WTC11 (cell line): ENCODE data around the gene GPR152.

DNA sequence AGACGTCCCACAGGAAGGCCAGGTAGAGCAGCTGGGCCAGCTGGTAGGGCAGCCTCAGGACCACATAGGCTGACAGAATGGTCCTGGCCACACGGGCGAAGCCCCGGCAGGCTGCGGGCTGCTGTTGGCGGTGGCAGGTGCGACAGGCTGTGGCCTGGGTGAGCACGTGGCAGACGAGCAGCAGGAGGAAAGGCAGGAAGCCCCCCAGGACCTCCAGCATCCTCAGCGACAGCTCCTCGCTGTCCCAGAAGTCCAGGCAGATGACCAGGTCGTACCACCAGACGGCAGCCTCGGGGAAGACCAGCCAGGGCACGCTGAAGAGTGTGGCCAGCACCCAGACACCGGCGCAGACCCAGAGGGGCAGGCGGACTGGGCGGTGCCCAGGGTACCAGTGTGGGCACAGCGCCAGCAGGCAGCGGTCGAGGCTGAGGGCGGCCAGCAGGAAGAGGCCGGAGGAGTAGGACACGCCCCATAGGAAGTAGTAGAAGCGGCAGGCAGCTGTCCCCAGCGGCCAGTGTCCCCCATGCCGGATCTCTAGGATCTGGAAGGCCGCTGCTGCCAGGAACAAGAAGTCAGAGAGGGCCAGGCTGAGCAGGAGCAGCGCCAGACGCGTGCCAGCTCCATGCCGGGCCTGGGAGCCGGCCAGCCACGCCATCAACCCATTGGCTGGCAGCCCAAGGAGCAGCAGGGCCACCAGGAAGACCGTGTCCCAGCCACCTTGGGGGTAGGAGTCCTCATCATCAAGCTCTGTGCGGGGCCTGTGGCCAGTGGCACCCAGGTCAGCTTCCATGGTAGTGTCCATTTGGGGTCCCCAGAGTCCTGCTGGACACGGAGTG, at the start of gene GPR152:
Gene GPR152, minus strand, starts transcription at position 807 of the 836 bp plus-strand sequence.
- PRO-cap = no peak

GRCh38 chr11:67504325-67504593, 904 bp downstream of the PITPNM1 start:
- PRO-cap = no peak

DNA sequence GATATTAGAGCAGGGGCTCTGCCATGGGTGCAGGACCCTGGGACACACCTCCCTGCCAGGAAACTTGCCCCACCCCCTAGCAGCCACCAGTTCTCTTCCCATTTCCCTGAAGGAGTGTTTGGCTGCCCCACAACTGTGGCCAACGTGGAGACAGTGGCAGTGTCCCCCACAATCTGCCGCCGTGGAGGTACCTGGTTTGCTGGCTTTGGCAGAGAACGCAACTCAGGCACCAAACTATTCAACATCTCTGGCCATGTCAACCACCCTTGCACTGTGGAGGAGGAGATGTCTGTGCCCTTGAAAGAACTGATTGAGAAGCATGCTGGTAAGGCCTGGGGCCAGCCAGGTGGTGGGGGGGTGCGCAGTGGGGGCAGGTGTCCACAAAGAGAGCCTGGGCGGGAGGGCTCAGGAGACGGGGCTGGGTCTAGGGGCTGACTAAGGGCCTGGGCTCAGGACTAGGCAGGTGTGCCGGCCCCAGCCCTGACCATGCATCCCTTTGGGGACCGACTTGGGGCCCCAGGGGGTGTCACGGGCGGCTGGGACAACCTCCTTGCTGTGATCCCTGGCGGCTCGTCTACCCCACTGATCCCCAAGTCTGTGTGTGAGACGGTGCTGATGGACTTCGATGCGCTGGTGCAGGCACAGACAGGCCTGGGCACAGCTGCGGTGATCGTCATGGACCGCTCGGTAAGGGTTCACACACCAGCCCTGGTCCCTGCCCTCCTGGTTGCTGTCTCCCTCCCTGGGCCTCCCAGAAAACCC, 4.3 kb downstream of the NDUFV1 start:
- PRO-cap = no peak

GRCh38 chr11:67757785-67758466, 83.5 kb upstream of the ALDH3B2 start:
- PRO-cap = unidirectional peak, plus-strand start at chr11:67758162

GRCh38 chr11:67762938-67763279, 88.5 kb upstream of the ALDH3B2 start:
- PRO-cap = no peak

DNA sequence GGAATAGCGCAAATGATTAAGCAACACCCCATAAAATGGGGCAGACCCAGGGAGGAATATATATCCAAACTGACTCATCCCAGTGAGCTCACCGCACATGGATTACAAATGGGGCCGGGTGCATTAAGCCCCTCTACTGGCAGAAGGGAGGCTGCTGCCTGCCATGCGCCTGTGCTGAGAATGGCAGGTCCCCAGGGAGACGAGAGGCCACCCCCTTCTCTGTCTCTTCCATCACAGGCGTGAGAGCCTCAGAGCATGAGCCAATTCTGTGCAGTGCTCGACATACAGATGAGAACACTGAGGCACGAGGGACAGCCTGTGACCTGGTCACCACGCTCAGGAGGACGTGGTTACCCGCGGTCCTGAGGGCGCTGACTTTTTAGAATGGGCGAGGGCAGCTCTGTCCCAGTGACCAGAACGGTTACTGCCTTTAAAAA, 130.1 kb upstream of the ALDH3B2 start:
- PRO-cap = unidirectional peak, plus-strand start at position 231 of the sequence

GRCh38 chr11:67954994-67955358, 48.9 kb downstream of the UNC93B1 start:
- PRO-cap = unidirectional peak, plus-strand start at chr11:67955261

- PRO-cap = no peak
Observed at GRCh38 chr11:68002511-68003070, 1.3 kb downstream of the UNC93B1 start.

DNA sequence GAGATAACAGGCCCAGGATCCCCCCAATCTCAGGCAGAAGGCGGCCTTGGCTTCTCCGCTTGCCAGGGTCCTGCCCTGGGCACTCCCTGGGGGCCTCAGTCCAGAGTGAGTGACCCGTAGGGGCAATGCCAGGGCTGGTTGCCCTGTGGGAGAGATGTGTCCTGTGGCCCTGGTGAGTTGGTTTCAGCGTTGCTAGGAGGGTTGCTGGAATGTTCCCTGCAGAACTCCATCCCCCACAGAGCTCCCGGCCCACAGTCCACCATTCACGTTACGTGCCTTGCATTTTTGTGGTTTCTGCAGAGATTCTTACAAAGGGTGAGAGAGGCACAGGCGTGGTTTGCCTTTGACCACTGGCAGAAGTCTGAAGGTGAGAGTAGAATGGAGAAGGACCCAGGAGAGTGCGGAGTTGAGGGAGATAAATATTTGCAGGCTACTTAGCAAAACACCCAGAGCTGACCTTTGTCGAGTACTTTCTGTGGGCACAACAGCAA, 3.0 kb downstream of the ALDH3B1 start:
- PRO-cap = no peak

GRCh38 chr11:68058180-68058882, 19.5 kb downstream of the TCIRG1 start:
- PRO-cap = no peak

DNA sequence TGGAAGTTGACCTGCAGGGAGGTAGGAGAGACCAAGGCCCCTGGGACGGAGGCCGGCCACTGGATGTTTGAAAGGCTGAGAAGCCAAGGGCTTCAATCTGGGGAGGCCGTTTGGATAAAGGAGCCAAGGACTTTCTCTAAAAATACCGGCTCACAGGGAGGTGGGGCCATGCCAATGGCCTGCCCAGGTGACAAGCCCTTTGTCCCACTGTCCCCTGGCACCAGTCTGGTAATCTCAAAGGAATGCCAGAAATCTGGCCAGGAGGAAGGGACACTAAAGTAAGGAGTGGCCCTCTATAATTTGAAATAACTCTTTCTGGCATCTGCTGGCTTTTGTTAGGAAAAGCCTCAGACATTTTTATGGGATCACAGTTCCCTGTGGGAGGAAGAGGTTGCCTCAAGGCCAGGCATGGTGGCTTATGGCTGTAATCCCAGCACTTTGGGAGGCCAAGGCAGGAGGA, 1.8 kb upstream of the CHKA start:
- PRO-cap = no peak

DNA sequence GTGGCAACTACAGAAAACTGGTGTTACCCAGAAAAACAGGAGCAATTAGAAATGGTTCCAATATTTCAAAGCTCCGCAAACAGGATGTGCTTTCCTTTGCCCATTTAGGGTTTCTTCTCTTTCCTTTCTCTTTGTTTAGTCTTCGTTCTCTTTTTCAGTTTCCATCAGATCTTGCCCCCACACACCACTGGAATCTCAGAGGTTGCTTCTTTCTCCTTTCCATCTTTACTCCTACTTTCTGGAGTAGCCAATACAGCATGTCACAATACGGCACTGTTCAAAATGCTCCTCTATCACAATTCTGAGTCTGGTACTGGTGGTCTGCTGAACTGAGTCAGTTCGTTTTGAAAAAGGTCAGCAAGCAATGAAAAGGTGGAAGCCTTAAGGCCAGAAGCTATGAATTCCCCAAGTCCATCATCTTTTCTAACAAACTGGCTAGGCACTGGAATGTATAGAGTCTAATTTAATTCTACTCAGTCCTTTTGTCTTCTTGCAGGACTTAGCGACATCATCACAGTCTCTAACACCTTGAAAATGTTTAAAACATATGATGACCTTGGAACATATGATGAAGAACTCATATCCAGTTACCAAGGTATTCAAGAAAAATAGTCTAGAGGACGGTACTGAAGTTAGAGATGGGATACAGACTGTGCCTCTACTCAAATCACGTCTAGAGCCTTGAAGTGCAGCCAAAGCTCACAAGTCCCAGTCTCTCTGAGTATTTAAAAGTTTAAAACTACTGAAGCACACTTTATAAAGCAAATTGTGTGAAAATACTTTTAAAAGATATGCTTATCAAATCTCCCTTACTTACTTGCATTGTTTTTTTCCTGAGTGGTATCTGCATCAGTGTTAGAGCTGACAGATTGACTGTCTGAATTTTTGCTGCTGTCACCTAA, 45.2 kb upstream of the CHKA start:
- PRO-cap = no peak

DNA sequence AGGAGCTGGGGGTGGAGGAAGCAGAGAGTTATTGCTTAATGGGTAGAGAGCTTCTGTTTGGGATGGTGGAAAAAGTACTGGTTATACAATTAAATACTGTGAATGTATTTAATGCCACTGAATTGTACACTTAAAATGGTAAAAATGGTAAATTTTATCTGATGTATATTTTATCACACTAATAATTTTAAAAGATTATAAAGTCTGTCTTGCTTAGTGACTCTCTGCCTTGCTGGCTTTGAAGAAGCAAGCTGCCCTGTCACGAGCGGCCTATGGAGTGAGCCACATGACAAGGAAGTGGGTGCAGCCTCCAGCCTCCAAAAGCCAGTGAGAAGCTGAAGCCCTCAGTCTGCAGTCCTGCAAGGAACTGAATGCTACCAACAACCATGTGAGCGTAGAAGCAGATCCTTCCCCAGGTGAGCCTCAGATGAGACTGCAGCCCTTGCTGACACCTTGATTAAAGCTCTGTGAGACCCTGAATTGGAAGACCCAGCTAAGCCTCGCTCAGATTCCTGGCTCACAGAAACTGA, 20.0 kb downstream of the C11orf24 start:
- PRO-cap = no peak

- PRO-cap = no peak
Observed at GRCh38 chr11:68256134-68256895, 15.5 kb downstream of the C11orf24 start.

DNA sequence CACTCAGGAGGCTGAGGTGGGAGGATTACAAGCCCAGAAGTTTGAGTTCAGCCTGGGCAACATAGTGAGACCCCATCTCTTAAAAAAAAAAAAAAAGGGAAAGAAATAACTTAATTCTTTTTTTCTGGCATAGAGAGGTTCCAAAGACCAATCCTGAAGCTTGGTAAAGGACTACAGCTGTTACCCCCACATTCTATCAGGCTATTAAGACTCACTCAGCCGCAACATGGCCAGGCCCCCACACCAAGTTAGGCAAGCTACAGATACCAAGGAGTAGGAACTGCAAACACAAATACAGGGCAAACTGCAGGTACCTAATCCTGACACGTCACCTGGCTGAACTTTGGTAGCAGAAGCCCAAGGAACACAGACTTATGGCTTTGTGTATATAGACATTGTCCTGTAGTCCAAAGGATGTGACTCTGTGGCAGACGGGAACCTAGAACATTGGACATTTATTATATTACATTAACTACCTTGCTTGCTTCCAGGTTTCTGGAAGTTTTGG, 1.2 kb downstream of the C11orf24 start:
- PRO-cap = no peak

DNA sequence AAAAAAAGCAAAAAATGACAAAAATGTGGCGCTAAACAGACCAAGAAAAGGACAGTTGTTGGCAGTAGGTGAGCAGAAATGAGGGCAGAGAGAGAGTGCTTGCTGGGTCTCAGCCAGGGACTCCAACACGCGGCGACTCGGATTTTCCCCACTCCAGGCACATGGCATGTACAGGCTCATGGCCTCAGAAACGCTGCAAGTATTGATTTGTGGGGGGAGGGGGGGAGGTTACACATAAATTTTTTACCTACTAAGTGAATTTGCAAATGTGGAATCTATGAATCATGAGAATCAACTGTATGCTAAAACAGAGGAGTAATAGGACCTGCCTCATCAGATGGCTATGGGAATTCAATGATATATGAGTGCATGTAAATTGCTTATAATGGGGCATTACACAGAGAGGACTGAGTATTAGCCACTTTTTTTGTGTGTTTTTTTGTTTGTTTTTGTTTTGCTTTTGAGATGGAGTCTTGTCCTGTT, 4.4 kb upstream of the C11orf24 start:
- PRO-cap = no peak

GRCh38 chr11:68328087-68328740, 15.8 kb downstream of the LRP5 start:
- PRO-cap = bidirectional peak, plus-strand start at chr11:68328531, minus-strand start at chr11:68328479

- PRO-cap = no peak
Observed at GRCh38 chr11:68330781-68332078, 18.8 kb downstream of the LRP5 start.

- PRO-cap = no peak
Observed at GRCh38 chr11:68373506-68374086, 61.2 kb downstream of the LRP5 start.

- PRO-cap = no peak
Observed at GRCh38 chr11:68423304-68424277, 37.0 kb upstream of the PPP6R3 start.